Ileum (tissue), 1 donor: Measurements from ENCODE around the genes ZBTB14, EPB41L3 and MTCL1.

- PRO-cap = no peak
Observed at GRCh38 chr18:4248527-4249391, 206.3 kb downstream of the DLGAP1 start.

GRCh38 chr18:4453191-4453756, 1.8 kb downstream of the DLGAP1 start:
- PRO-cap = no peak

GRCh38 chr18:5295588-5296574, at the start of gene ZBTB14:
Gene ZBTB14, minus strand, starts transcription at chr18:5295726.
- PRO-cap = bidirectional peak, plus-strand start at chr18:5296488, minus-strand start at chr18:5296134

- PRO-cap = no peak
Observed at GRCh38 chr18:5406498-5407145, 111.1 kb upstream of the ZBTB14 start.

- PRO-cap = bidirectional peak, plus-strand start at chr18:5544105, minus-strand start at chr18:5543997
Observed at GRCh38 chr18:5543821-5544575, at the start of gene EPB41L3. Gene EPB41L3, minus strand, starts transcription at chr18:5543997.

GRCh38 chr18:6254945-6255722, 159.6 kb downstream of the L3MBTL4 start:
- PRO-cap = no peak

DNA sequence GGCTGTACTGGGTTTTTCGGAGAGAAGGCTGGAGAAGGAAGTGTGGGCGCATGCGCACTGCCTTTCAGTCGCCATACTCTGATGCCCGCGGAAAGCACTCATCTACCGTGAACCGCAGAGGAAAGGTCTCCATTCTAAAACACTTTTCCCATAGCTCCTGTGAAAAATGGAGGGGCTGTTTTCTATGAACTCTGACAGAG, 52.0 kb downstream of the L3MBTL4 start:
- PRO-cap = no peak

DNA sequence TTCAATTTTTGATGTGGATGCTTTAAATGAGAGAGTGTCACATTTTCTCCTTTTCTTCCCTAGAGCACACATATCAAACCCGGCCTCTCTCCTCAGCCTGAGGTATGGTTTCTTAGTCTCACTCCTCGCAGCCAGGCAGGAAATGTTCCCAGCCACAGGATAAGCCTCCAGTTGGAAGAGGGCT, 637 bp upstream of the ARHGAP28 start:
- PRO-cap = no peak

- PRO-cap = no peak
Observed at GRCh38 chr18:7084118-7084514, 33.5 kb downstream of the LAMA1 start.

DNA sequence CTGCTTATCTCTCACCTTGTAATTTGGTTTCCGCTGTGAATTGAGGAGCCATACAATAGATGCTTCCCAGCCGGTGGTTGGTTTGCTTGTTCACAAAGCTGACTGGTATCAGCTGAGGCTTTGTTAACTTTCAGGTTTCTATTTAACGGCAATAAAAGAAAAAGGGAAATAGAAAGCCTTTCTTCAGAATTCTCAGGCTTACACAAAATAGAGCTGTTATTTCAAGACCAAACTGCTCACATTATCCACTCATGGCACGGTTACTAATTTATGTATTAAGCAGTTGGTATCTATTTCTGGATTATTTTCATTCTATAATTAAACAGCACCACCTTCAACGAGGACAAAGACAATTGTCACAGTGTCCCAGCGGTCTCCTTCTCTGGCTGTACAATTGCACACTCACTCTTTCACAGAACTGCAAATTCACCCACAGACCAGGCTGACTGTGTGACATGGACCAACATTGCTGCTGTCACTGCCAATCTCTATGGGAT, 26.3 kb downstream of the LRRC30 start:
- PRO-cap = no peak

GRCh38 chr18:7656916-7657559, 89.9 kb downstream of the PTPRM start:
- PRO-cap = no peak

DNA sequence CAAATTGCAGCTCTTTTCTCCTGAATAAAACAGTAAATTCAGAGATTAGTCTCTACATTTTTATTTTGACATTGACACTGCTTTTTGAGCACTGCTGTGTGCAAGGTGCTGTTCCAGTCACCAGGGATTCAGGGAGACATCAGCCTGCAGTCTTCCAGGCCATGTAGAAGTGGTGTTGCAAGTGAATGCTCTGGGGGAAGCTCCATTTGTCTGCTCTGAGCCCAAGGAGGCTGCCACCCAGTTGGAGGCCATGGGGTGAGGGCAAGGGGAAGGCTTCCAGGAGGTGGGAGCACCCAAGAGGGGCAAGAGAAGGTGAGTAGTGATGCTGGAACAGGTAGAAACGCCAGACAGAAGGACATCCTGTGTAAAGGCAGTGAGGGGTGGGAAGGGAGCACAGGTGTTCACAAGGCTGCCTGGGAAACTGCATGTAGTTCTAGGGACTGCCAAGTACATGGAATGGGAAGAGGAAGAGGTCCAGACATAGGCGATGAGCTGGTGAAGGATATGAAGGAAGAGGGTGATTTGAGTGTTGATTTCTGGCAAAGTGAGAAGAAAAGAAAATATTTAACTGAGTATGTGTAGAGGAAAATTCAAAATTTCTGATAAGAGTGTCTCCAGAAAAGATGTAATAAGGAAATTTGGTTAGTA, 217.7 kb downstream of the PTPRM start:
- PRO-cap = no peak

GRCh38 chr18:7872487-7872879, 305.4 kb downstream of the PTPRM start:
- PRO-cap = no peak

- PRO-cap = no peak
Observed at GRCh38 chr18:7946449-7947294, 379.6 kb downstream of the PTPRM start.

GRCh38 chr18:8704909-8705852, at the start of gene MTCL1:
Gene MTCL1, plus strand, starts transcription at chr18:8705556.
- PRO-cap = bidirectional peak, plus-strand start at chr18:8705562, minus-strand start at chr18:8705068

DNA sequence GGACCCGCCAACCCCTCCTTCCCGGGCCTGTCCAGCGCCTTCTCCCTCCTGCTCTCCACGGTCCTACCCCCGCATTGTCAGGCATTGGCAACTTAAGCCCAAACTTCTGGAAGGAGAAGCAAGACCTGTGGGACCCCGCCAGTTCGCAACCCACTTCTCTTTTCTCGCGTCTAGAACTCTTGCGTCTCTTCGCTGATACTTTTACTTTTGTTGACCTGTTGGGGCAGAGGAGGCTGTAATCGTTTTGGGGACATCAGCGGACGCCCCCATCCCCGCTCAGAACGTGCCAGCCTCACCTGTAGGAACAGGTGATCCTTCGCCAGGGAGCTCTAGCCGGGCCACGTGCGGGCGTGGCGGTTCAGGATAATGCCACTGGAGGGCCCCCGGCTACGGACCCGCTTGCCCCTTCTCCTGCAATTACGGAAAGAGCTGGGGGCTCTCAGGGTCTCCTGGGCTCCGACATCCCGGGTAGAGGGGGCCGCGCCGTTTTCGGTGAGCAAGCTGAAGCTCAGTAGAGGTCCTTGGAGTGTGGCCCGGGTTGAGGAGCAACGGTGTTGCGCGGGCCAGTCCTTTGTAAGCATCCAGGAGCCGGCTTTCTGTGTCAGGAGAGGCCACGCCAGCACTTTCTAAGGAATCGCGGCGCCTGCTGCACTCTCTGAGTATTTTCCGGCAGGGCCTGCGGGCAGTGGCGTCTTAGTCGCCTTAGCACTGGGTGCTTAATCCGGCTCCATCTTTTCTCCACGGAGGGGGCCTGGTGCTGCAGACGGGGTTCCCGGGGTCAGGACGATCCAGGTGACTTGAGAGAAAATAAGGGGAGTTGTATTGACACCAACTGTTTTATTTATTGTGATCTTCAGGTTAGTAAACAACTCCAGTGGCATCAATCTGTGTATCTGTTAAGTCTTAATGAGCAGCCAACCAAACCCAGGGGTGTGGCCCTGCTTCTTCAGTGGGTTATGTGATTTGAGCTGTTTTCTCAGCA, 1.7 kb downstream of the MTCL1 start:
- PRO-cap = unidirectional peak, minus-strand start at position 598 of the sequence; unidirectional peak, minus-strand start at position 657 of the sequence

- PRO-cap = no peak
Observed at GRCh38 chr18:8716377-8716641, 11.0 kb downstream of the MTCL1 start.

DNA sequence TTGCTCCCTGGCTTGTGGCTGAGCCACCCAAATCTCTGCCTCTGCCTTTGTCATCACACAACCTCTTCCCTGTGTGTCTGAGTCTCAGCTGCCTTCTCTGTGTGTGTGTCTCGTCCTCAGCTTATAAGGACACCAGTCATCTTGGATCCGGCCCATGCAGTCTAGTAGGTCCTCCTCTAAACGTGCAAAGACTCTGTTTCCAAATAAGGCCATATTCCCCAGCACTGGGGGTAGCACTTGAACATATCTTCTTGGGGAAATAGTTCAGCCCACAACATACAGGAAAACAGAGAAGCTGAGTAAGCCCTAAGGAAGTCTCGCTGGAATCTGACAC, 42.1 kb downstream of the MTCL1 start:
- PRO-cap = unidirectional peak, minus-strand start at position 99 of the sequence

- PRO-cap = no peak
Observed at GRCh38 chr18:8795819-8796531, 90.6 kb downstream of the MTCL1 start.

DNA sequence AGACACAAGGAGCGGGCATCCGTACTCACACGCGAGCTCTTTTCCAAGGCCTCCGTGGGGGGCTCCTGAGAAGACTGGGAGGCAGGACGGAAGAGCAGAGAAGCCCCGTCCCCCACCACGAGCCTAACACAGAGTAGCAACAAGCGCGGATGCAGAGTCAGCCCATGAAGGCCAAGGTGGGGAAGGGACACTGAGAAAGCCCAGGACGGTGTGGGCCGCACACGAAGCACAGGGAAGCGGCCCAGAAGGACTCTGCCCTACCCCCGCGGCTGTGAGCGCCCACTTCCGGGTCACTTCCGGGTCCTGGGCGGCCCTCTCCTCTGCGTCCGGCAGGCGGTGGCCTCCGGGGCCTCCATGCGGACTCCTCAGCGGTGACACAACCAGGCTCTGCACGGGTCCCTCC, 151.5 kb downstream of the MTCL1 start:
- PRO-cap = no peak